Pulmonary lymph node (tissue), 1 donor: ENCODE measurements around a stretch of chr10.

GRCh38 chr10:50248187-50248615 lies 3.1 kb downstream of the ASAH2 start:
- PRO-cap: no peak

- PRO-cap: no peak
Observed at GRCh38 chr10:50318991-50319947, 68.0 kb upstream of the ASAH2 start.

DNA sequence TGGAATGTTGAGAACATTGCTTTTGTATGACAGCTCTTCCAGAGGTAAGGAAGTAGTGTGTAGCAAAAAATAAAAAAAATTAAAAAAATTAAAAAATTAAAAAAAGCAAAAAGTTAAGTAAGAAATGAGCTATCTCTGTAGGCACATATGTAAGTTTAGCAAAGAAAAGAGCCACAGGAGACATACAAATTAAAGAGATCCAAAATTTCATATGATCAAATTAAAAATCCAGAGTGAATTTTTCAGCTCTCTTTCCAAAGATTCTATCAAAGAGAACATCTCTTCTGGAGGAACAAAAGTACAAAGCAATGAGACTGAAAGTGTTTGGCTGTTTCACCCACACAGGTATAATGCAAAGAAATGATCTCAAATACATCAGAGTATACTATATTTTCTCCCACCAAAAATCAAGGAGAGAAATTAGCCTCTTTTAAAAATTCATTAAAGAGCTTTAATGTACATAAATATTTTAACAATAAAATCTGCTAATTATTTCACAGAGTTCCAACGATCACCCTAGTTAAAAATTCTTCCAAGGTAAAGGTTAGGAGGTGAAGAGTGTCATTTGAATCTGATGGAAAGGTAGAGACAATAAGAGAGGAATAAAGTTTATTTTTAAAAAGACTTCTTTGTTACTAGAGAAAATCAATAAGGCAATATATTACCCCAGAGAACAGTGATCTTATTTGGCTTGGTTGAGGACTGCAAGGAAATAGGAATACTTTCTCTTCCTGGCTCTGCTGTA lies 74.9 kb upstream of the ASAH2 start:
- PRO-cap: no peak

DNA sequence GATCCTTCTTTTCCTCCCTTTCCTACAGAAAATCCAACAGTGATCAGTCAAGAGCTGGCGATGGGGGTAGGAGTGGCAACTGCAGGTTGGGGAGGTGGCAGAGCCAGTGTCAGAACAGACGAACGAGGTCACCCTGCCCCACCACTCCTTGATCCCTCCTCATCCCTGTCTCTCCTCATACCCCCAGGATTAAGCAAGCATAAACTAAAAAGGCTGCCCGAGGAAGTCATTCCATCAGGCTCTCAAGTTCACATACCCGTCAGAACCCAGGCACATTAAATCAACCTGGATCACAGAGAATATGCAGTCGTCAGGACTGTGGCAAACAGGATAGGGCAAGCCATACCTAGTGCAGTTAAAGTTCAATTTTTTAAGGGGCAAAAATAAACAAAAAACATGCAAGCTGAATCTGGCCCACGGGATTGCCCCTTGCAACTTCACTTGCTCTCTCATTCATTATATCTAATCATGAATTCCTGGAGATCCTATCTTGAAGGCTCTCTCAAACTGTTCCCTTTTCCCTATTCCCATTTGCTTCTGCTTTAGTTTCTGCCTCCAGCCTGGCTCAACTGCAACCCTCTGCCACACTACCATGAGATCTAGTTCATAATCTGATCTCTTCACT lies 110.0 kb upstream of the ASAH2 start:
- PRO-cap: no peak

DNA sequence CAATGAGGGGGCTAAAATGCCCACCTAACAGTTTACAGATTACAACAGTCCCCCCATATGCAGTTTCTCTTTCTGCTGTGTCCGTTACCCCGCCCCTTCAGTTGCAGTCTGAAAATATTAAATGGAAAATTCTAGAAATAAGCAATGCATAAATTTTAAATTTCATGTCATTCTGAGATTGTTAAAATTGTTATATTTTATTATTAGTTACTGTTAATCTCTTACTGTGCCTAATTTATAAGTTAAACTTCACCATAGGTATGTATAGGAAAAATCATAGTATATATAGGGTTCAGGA lies 167.5 kb upstream of the ASAH2 start:
- PRO-cap: unidirectional peak, minus-strand start at position 74 of the sequence

DNA sequence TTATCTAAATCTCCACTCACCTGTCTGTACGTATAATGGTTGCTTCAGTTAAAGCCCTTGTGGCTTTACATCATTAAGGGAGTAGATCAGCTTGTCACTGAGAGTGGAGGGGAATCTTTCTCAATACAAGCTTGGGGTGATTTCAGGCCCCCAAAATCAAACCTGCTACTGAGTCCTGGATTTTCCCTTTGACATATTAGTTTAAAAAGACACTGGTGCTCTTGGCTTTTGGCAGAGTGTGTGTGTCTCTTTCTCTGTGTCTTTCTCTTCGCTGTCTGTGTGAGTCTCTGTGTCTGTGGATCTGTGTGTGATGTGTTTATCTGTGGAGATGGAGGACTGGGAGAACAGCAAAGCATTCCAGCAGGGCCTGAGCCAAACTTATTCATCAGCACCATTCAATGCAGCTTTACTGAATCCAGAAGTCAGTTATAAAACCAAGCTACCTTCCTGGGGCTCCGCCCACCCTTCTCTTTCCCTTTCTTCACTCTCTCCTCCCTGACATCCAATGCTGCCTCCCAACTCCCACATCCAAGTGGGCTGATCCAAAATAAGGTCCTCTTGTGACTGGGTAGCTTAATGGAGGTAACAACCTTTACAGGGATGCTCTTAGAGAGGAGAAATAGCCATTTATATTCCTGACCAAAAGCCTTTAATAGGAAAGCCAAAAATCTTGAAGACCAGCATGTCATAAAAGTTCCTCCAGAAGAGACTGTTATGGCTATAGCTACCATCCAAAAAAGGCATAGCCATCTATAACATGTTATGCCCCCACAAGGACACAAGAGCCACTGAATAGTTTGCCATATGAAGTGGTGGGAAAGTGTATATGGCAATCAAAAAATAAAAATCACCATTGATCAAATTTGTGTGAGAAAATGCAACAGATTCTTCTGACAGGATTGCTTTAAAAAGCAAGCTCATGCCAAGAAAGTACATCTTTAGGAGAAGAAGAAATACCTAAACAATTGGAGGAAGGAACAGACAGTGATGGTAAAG lies 3.8 kb downstream of the SGMS1 start:
- PRO-cap: no peak

DNA sequence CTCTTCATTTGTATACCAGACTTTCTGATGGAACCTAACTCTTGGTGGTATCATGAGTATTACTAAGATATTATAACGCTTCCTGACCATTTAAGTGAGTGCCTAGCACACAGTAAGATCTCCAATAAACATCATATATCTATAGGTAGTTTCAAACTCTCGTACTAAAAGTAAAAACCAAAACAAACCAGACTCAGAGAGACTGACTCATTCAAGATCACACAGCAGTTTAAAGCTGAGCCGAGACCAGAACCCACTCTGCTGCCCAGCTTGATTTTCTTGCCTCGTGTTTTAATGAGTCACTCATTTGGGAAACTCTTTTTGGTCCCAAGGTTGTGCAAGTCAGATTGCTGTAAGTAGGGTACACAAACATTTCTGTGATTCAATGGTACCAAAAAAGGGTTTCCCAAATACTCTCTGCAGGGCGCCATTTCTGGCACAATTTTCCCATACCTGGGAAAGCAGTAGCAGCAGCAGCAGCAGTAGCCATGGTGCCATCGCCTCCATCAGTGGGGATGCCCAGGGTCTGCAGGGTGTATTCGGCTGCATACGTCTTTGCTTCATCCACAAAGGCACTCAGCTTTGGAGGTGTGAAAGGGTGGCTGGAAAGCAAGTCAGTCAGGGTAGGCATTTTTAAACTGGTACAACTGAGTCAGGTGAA lies 69.8 kb downstream of the ASAH2B start:
- PRO-cap: no peak

GRCh38 chr10:50988953-50989219 lies 85.4 kb upstream of the PRKG1 start:
- PRO-cap: no peak

DNA sequence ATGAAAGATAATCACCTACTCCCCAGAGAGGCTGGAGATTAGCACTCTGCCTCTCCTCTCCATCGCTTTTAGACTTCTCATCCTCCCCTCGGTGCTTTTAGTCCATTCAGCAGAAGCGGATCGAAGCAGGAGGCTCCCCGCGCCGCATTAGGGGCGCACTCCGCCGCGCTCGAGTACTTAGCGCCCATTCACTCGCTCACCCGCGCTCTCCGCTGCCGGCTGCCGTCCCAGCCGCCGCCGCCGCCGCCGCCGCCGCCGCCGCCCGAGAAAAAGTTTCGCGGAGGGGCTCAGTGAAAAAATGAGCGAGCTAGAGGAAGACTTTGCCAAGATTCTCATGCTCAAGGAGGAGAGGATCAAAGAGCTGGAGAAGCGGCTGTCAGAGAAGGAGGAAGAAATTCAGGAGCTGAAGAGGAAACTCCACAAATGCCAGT lies 83.2 kb upstream of the PRKG1 start:
- PRO-cap: bidirectional peak, plus-strand start at position 112 of the sequence, minus-strand start outside the sequence

DNA sequence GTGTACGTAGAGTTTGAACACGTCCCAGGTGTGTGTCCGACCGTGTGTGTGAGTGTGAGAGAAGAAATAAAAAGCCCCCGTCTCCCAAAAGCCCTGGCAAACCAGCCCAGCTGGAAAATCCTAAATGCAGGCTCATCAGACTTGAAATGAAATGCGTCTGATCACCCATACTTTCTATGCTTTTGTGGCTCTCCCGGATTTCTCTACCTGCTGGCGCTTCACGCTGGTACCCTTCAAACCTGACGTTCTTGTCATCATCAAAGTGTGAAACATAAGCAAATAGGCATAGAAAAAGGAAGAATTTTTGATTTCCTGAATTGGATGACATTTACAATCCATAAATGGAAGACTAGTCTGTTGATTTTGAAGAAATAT lies 864 bp downstream of the PRKG1 start:
- PRO-cap: no peak

DNA sequence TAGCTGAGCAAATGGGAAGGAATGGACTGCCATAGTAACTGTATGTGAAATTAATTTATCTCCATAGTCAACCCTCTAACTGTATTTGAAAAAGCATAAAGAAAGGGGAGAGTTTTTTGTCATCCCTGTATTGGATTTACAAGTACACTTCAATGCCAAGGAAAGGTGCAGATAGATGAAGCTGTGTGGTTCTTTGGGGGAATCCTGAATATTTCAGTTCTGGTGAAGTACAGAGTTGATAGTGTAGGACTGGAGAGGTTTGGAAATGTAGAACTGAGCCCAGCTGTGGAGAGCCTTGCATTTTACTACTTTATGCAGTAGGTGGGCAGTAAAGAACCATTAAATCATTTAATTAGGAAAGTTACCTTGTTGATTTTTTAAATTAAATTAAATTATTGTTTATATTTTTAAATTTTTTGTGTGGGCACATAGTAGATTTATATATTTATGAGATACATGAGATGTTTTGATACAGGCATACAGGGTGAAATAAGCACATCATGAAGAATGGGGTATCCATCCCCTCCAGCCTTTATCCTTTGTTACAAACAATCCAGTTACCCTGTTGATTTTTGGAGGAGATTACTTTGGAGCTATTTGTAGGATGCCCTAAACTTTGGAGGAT lies 36.7 kb downstream of the PRKG1 start:
- PRO-cap: no peak

DNA sequence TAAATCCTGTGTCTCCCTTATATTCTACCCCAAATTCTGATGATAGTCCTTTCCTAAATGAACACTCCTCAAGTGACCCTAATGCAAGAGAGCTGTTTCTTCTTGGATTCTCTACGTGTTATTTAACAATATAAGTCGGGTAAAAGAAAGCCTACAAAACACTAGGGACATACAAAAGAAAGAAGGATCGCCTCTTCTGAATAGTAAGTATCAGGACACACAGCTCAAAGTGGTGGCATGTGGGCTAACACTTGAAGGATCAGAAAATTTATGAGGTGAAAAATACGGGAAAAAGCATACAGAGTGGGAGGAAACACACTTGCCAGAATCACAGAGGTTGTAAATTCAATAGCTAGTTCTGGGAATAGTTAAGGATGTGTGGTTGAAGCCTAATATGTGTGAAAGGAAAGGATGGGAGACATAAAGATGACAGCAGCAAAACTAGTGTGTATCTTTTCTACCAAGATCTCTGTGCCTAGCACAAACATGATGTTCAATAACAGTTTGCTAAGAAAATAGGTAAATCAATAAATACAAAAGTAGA lies 125.6 kb downstream of the PRKG1 start:
- PRO-cap: no peak

DNA sequence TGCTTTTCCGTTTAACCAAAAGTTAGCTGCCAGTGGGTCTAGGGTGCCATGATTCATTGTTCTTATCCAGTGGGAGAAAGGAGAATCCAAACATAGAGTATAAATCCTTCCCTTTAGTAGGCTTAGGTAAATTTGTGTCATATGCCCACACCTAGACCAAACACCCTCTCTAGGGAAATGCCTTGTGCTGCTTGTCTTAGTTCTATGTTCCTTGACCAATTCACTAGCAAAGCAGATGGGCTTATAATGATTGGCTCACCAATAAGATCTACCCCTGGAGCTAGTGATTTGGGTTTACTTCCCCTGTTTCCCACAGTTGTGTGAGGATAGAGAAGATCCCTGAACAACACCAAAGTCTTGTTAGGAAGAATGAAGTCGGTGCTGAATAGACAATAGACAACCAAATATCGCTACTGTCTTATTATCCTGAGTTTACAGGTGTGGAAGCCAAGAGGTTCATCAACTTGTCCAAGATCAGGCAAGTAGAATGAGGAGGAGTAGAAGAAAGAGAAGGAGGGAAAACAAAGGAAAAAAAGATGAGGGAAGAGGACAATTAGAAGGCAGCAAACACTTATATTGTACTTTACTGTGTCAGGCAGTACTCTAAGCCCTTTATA lies 308.6 kb downstream of the PRKG1 start:
- PRO-cap: no peak

- PRO-cap: no peak
Observed at GRCh38 chr10:51659677-51660379, 39.6 kb downstream of the CSTF2T start.

DNA sequence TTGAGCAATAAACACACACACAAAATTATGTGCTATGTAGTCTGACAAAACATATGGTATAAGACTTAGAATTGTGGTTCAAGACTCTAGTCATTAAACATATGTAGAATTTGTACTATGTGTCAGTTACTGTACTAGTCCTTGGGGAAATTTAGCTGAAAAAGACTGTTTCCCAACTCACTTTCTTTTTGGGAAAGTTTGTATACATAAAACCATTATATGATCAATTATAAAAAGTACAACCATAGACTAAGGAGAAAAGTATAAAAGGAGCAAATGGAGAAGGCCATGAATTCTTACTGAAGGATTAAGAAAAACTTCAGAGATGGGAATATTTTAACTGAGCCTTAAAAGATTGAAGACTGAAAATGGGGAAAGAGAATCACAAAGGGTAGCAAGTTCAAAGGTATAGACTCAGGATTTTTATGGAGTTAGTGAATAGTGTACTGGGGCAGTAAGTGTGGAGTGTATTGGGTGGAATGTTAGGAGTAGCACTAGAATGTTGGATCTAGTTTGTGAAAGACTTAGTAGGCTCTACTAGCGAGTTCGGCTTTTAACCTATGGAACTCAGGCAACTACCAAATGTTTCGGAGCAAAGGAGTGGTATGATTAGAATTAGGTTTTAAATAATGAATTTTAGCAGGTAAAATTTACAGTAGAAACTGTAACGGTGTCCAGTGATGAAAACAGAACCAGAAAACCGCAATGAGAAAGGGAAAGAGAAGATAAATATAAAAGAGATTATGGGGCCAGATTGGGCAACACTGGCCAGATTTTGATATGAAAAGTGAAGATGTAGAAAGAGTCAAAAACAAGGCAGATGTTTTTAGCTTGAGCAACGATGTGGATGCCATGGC lies 36.7 kb downstream of the CSTF2T start:
- PRO-cap: no peak

GRCh38 chr10:51700417-51700793 lies 1.0 kb upstream of the CSTF2T start:
- PRO-cap: no peak

GRCh38 chr10:53029895-53030811 lies 257.6 kb upstream of the MBL2 start:
- PRO-cap: no peak

- PRO-cap: no peak
Observed at GRCh38 chr10:55630118-55630883, 730.8 kb downstream of the ZWINT start.

GRCh38 chr10:57066881-57067253 lies 705.8 kb upstream of the ZWINT start:
- PRO-cap: no peak

- PRO-cap: no peak
Observed at GRCh38 chr10:58191528-58192233, 76.0 kb downstream of the IPMK start.